ENCODE data around the genes UGT1A4, UGT1A3, UGT1A1 and AGAP1.

DNA sequence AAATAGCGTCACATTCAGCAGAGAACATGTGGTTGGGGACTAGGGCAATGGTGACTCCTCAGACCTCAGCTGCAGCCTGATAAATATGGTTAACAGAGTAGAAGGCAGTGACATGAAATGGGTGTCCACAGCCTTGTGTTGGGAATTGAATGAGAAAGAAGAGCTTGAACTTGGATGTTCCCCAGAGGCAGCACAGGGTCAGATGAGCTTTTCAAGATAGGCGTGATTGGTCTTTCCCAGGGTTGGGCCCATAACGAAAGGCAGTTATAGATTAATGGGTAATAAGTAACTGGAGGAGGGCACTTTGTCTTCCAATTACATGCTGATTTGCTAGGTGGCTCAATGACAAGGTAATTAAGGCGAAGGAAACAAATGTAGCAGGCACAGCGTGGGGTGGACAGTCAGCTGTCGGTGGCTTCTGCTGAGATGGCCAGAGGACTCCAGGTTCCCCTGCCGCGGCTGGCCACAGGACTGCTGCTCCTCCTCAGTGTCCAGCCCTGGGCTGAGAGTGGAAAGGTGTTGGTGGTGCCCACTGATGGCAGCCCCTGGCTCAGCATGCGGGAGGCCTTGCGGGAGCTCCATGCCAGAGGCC is at the start of gene UGT1A4:
Gene UGT1A4, plus strand, starts transcription at position 342 of the 592 bp plus-strand sequence.
- PRO-cap, result no peak

DNA sequence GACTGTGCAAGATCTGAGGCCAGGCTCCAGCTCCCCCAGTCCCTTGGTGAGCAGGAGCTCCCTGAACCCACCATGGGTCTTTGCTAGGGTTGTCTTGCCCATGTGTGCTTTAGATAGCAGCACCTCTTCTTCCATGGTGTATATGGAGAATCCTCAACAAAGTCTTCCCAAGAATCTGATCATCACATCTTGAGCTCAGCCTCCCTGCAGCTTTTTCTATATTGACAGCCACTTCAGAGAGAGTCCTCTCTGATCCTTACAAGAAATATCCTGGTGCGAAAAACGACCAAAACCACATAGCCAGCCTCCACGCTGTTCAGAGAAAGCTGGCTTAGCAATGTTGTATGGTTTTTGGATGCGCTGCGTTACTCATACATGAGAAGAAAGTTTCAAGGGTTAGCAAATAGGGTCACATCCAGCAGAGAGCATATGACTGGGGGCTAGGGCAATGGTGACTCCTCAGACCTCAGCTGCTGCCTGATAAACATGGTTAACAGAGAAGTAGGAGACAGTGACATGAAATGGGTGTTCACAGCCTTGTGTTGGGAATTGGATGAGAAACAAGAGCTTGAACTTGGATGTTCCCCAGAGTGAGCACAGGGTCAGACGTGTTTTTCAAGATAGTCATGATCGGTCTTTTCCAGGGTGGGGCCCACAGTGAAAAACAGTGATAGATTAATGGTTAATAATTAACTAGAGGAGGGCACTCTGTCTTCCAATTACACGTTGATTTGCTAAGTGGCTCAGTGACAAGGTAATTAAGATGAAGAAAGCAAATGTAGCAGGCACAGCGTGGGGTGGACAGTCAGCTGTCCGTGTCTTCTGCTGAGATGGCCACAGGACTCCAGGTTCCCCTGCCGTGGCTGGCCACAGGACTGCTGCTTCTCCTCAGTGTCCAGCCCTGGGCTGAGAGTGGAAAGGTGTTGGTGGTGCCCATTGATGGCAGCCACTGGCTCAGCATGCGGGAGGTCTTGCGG is at the start of gene UGT1A3:
Gene UGT1A3, plus strand, starts transcription at position 746 of the 977 bp plus-strand sequence.
- PRO-cap, result no peak

DNA sequence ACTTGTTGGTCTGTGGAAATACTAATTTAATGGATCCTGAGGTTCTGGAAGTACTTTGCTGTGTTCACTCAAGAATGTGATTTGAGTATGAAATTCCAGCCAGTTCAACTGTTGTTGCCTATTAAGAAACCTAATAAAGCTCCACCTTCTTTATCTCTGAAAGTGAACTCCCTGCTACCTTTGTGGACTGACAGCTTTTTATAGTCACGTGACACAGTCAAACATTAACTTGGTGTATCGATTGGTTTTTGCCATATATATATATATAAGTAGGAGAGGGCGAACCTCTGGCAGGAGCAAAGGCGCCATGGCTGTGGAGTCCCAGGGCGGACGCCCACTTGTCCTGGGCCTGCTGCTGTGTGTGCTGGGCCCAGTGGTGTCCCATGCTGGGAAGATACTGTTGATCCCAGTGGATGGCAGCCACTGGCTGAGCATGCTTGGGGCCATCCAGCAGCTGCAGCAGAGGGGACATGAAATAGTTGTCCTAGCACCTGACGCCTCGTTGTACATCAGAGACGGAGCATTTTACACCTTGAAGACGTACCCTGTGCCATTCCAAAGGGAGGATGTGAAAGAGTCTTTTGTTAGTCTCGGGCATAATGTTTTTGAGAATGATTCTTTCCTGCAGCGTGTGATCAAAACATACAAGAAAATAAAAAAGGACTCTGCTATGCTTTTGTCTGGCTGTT is at the start of gene UGT1A1:
Gene UGT1A1, plus strand, starts transcription at position 290 of the 689 bp plus-strand sequence.
- PRO-cap, result no peak

GRCh38 chr2:233763727-233764893 is 4.0 kb downstream of the UGT1A1 start:
- PRO-cap, result no peak

GRCh38 chr2:233848323-233849046 is 5.8 kb downstream of the HJURP start:
- PRO-cap, result no peak

GRCh38 chr2:234307985-234308498 is 188.8 kb downstream of the ARL4C start:
- PRO-cap, result no peak

- PRO-cap, result no peak
These were observed 128.4 kb downstream of the ARL4C start for GRCh38 chr2:234368394-234369005.

GRCh38 chr2:234488875-234489648 is 7.8 kb downstream of the ARL4C start:
- PRO-cap, result unidirectional peak, minus-strand start at chr2:234489515

DNA sequence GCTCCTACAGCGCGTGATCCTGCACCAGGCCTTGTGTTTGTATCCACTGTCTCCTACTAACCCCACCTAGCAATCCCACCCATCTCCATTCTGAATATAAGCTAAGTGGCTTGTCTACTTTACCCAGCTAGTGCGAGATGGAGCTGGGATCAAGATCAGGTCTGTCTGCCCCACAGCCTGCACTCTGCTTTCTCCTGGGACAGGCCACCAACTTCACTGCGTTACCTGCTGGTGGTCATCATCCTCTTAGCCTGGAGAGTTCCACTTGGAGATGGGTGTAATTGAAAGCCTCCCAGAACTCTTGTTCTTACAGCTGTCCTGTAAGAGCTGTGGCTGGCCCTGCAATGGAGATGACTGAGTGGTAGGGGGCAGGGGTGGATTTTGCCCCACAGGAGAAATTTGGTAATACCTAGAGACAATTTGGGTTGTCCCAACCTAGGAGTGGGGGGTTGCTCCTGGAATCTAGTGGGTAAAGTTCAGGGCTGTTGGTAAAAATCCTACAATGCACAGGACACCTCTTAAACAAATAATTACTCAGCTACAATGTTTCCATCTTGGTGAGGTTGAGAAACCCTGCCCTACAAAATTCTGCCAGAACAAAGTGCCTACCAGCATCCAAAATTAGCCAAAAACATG is 181.2 kb upstream of the SH3BP4 start:
- PRO-cap, result no peak

DNA sequence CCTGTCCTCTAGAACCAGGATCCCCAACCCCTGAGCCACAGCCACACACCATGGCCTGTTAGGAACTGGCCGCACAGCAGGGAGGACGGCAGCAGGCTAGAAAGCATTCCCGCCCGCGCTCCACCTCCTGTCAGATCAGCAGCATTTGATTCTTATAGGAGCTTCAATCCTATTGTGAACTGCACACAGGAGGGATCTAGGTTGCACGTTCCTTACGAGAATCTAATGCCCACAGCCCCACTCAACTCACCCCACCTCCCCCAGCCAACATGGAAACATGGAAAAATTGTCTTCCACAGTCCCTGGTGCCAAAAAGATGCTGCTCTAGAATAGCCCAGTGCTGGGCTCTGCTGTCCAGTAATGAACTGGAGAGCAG is 179.0 kb upstream of the SH3BP4 start:
- PRO-cap, result no peak

DNA sequence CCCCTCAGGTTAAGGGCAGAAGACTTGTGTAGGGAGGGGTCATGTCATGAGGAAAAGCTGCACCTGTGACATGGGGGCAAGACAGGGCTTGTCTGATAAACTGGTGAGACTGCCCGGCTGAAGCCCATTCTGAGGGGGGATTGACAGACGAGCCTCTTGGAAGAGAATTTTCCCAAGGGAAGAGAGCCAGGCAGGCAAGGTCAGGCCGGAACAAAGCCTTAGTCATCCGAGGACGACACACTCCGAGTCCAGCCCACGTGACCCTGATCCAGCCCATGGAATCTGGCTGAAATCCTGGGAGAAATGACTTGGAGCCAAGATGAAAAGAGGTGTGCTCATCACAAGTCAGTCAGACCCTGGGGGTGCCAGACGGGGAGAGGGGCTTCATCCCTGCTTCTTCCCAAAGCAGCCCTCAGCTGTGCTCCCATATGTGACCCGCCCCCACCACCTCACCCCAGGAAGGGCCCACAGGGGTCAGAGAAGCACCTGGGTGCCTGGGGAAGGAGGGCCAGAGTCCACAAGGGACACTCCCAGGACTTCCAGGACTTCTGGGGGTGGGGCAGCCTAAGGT is 88.4 kb upstream of the SH3BP4 start:
- PRO-cap, result no peak

DNA sequence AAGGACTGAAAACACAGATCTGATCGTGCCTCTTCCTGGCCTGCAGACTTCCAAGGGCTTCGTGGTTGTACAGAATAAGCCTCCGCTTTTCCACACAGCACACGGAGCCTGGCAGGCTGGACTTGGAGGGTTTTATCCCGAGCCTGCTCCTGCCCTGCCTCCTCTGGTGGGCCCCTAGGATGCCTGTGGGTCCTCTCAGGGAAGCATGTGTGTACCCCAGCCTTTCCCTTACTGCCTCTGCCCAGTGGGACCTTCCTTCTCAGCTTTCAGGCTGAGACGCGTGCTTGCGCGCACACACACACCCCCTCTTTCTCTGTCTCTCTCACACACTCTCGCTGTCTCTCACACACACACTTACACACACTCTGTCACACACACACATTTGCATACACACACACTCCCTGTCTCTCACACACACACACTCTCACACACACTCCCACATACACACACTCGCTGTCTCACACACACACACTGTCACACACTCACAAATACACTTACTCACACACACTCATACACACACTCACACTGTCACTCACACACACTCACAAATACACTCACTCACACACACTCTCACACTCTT is 17.8 kb downstream of the SH3BP4 start:
- PRO-cap, result no peak

GRCh38 chr2:234982727-234983529 is 31.1 kb downstream of the SH3BP4 start:
- PRO-cap, result no peak

GRCh38 chr2:234991979-234992317 is 40.1 kb downstream of the SH3BP4 start:
- PRO-cap, result no peak

DNA sequence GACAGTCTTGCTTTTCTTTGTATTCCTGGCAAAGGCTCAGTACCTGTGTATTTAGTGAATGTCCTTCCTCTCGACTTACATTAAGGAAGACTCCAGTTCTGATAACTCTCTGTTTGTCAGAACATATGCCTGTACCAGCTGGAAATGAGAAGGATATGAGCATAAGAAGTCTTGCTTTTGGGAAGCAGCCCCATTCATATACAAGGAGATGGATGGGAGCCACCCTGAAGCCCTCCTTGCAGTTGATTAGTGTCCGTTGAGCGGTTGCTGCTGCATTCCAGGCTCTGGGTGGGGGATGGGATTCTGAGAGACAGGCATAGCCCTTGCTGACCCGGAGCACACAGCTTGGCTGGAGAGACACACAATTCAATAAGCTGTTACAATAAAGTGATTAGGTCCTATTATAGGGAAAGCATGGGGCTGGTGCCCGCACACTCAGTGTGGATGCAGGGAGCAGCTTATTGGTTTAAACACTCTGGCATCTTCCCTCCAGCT is 59.9 kb downstream of the SH3BP4 start:
- PRO-cap, result no peak

- PRO-cap, result unidirectional peak, minus-strand start at chr2:235031540
These were observed 79.6 kb downstream of the SH3BP4 start for GRCh38 chr2:235031306-235031982.

DNA sequence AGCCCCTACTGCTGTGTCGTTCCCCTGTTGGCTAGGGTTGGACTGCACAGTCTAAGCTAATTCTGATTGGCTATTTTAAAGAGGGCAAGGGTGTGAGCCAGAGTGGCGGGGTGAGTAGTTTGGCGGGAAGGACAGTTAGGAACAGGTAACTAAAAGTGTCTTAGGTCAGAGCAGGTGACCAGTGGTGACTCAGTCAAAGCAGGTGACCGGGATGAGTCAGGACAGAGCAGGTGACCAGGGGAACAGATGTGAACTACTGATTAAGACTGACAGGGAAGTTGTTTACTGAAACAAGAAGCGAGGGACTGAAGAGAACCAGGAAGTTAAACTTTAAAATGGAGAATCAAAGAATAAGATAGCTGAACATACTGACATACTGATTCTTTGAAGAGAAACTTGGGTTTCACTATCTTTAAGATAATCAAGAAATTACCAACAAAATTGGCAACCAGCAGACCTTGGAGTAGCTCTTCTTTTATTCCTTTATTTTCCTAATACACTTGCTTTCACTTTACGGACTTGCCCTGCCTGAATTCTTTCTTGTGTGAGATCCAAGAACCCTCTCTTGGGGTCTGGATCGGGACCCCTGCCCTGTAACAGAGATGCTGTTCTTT is 49.5 kb upstream of the AGAP1 start:
- PRO-cap, result no peak

GRCh38 chr2:235493491-235494393 is at the start of gene AGAP1:
AGAP1 (plus strand) TSS chr2:235494043.
- PRO-cap, result bidirectional peak, plus-strand start at chr2:235494078, minus-strand start at chr2:235493855

DNA sequence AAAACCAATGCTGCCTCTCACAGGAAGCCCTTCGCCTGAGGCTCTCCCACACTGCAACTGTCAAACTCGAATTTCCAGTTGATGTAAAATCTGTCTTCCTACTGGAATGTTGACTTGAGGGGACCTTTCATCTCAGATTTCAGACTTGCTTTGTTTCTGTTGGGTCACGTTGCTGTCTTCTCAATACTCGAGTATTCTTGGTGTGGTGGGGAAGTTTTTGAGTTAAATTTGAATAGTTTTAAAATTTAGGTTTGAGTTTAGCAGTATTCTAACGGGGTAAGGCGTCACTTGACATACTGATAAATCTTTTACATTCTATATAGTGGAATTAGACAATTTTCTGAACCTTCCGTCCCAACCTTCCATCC is 50.8 kb downstream of the AGAP1 start:
- PRO-cap, result no peak

DNA sequence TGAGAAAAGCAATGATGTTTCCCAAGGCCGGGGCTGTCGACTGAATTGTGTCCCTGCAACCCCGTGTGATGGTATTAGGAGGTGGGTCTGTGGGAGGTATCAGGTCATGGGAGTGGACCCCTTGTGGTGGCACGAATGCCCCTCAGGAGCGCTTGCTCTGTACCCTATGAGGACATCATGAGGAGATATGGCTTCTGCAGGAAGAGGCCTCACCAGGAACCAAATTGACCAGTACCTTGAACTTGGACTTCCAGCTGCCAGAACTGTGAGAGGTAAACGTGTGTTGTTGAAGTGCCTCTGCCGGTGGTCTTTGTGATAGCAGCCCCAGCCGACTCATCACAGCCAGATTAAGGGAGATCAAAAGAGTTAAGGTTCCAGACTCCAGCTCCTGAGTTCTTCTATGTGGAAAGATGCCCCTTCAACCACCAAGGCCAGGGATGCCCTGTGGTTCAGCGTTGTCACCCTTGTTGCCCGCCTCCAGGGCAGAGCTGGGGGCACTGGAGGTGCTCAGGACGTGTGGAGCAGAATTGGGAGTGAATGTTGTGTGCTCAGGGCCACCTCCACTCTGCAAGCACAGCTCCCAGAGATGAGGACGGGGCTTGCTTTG is 103.0 kb downstream of the AGAP1 start:
- PRO-cap, result no peak